ENCODE measurements around a stretch of chr3.

- RRBS = no CpG with 5 or more reads among the region's 3 CpGs
Observed at GRCh38 chr3:66809656-66810106, 188.4 kb upstream of the KBTBD8 start.

- RRBS = no CpG with 5 or more reads among the region's 3 CpGs
Observed at GRCh38 chr3:67017041-67017775, 19.1 kb downstream of the KBTBD8 start.

DNA sequence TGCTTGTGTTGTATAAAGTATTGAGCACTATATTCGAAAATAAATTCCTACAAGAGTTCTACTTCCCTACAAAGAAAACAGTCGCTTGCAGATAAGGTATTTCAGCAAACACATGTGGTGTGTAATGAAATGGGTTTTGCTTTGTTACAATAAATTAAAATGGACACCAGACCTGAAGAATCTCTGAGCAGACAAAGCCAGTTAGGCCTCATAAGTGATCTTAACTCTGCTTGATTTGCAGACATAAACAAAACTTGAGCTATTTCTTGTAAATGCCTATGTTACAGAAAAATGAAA is 164.9 kb downstream of the SUCLG2 start:
- RRBS = no CpG with 5 or more reads among the region's 2 CpGs

DNA sequence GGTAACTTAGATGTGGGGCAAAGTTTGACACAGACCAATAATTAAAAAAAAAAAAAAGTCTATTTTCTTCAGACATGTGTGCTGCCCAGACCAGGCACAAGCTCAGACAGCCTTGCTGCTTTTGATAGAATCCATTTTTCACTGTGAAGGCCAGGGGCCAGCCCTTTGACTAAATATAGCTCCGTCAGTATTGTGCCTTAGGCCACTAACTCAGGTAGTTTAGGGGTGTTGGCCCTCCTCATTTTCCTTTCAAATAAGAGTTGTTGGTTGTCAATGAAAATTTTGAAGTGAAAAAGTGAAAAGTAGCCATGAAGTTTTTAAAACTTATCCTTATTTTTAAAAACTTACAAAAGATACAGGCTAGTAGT is 2.7 kb downstream of the ARL6IP5 start:
- RRBS = no CpG with 5 or more reads among the region's 1 CpG

GRCh38 chr3:69180782-69181658 is 58.6 kb upstream of the LMOD3 start:
- RRBS = 84% methylated on average over 5 of the region's 28 CpGs

DNA sequence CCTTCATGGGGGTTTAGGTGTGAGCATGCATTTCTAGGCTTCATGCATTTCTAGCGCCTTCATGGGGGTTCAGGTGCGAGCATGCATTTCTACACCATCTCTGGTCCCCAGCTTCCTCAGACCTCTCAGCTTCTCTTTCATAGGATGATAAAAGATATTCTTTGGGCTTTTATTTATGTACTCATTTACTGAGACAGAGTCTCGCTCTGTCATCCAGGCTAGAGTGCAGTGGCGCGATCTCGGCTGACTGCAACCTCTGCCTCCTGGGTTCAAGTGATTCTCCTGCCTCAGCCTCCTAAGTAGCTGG is 115.1 kb upstream of the LMOD3 start:
- RRBS = no CpG with 5 or more reads among the region's 6 CpGs

- RRBS = no CpG with 5 or more reads among the region's 8 CpGs
Observed at GRCh38 chr3:69240663-69241388, 118.4 kb upstream of the LMOD3 start.

- RRBS = no CpG with 5 or more reads among the region's 12 CpGs
Observed at GRCh38 chr3:69248222-69248907, 126.0 kb upstream of the LMOD3 start.

DNA sequence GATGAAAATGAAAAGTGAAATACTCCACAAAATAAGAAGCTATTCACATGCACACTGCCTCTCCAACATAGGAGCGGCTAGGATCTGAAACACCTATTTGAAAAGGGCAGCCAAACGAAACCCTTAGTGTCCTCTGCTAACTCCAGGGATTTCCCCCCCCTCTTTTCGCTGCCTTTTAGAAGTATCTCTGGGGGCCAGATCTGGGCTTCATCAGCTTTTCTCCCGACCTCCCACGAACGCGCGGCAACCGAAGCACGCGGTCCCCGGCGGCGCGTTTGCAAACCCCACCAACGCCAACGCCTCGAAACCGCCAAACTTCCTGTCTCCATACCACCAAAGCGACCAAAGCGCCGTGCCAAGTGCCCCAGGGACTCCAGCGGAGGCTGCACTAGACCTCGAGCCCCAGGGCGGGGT is 155.8 kb upstream of the FRMD4B start:
- RRBS = no CpG with 5 or more reads among the region's 25 CpGs

GRCh38 chr3:69751151-69751576 is 11.9 kb downstream of the MITF start:
- RRBS = no CpG with 5 or more reads among the region's 1 CpG

GRCh38 chr3:69764518-69764932 is 25.3 kb downstream of the MITF start:
- RRBS = no CpG with 5 or more reads among the region's 3 CpGs

DNA sequence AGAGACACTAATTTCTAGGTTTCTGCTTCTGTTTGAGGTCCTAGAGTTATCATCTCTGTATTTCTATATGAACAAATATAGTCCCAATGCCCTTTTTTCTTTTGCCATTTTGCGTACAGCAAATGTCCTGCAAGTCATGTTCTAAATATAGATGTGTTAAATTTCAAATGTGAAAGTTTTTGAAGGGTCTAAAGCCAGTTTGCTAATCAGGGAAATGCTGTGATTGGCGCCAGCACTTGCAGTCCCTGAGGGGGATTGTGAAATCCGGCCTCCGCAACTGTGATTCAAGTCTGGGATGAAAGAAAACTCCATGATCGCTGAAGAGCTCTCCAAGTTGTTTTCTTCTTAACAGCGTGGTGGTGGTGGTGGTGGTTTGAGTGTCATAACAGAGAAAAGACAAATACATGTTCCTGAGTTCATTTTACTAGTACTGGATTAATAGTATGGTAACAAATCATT is 51.8 kb downstream of the MITF start:
- RRBS = no CpG with 5 or more reads among the region's 6 CpGs

DNA sequence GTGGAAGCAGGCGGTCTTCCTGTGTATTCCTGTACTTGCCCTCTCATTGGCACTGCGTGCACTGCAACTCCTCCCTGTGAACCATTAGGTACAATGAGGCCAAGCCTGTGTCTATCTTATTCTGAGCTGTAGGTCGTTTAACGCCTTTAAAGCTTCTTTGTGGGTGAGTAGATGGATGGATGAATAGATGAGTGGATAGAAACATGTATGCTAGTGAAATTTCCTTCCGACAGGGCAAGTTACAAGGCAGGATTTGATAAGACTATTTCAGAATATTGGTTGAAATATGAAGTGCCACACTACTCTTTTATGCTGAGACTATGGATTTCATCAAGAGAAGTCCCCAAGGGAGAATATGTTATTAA is 633.4 kb downstream of the FOXP1 start:
- RRBS = no CpG with 5 or more reads among the region's 5 CpGs

GRCh38 chr3:70957930-70959088 is 625.2 kb downstream of the FOXP1 start:
- RRBS = no CpG with 5 or more reads among the region's 23 CpGs

GRCh38 chr3:70981504-70982137 is 601.9 kb downstream of the FOXP1 start:
- RRBS = no CpG with 5 or more reads among the region's 4 CpGs

GRCh38 chr3:71039116-71039707 is 544.3 kb downstream of the FOXP1 start:
- RRBS = no CpG with 5 or more reads among the region's 6 CpGs

DNA sequence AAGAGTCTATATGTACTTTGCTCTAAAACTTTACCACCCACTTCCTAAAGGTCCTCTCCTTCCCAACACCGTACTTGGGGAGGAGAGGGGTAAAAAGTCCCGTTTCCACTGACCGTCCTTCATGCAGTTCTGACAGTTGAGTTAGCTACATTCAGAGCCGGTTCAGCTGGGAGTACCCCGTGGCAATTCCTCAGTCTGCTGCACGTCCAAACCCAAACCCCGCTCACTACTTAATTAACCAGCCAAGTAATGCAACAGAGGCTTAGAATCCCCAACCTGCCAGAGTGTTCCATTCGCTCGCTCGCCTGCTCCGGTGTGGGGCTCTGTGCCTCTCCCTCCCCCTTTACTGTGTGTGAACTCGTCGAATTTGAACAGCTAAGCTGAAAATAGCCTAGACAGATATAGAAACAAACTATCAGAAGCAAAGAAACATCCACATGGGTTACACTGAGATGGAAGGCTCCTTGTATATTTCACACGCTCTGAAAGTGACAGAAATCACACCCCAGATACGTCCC is 519.6 kb downstream of the FOXP1 start:
- RRBS = no CpG with 5 or more reads among the region's 15 CpGs

- RRBS = no CpG with 5 or more reads among the region's 2 CpGs
Observed at GRCh38 chr3:71089246-71089762, 494.2 kb downstream of the FOXP1 start.

- RRBS = no CpG with 5 or more reads among the region's 8 CpGs
Observed at GRCh38 chr3:71102611-71103532, 480.7 kb downstream of the FOXP1 start.